Ureter (tissue), 1 donor: ENCODE measurements around a stretch of chr10.

- PRO-cap, result no peak
These were observed 2.0 kb downstream of the CAMK1D start for GRCh38 chr10:12351319-12351859.

DNA sequence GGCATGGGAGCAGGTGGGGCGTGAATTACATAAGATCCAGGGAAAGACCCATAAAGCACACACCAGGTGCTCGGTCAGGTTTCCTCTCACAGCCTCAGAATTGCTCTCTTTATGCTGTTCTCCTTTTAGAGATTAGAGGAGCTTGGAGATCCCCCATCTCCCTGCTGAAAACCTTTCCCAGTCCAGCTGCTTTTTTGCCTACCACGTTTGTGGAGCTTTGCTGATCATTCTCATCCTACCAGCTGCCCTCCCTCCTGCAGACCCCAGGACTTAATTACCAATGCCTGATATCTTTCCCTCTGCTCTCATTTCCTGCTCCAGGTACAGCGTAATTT lies 83.7 kb downstream of the CAMK1D start:
- PRO-cap, result no peak

GRCh38 chr10:12455798-12456447 lies 106.6 kb downstream of the CAMK1D start:
- PRO-cap, result no peak

DNA sequence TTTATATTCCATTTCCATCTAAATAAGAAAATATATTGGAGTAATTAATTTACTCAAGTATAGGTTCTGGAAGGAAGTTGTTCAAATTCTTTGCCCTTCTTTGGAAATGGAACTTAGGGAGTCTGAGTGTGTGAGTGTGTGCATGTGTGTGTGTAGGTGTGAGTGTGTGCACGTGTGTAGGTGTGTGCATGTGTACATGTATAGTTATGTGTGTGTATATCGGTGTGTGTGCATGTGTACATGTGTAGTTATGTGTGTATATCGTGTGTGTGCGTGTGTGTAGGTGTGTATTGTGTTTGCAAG lies 265.9 kb downstream of the CAMK1D start:
- PRO-cap, result no peak

DNA sequence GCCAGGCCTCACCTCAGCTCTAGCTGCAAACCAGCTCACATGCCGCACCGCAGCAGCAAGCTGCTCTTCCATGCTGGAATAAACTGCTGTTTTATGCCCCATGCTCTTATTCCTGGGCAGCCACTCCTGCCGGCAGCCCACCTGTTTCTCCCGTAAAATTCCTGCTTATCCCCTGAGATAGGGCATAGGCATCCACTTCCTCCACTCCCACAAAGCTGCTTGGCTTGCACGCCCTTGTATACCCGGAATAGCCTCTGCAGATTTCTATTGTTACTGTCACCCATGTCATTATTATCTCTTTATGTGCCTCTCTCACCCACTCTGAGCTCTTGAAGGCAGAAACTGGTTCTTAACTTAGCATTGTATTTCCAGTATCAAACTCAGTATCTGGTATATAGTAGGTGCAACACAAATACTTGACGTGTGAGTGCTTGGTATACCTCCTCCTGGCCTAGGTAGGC lies 193.5 kb downstream of the CCDC3 start:
- PRO-cap, result no peak

- PRO-cap, result no peak
These were observed 91.7 kb downstream of the CCDC3 start for GRCh38 chr10:12909938-12910137.

- PRO-cap, result no peak
These were observed 23.6 kb downstream of the MCM10 start for GRCh38 chr10:13184734-13185593.

- PRO-cap, result no peak
These were observed 29.0 kb downstream of the PHYH start for GRCh38 chr10:13270873-13271227.

DNA sequence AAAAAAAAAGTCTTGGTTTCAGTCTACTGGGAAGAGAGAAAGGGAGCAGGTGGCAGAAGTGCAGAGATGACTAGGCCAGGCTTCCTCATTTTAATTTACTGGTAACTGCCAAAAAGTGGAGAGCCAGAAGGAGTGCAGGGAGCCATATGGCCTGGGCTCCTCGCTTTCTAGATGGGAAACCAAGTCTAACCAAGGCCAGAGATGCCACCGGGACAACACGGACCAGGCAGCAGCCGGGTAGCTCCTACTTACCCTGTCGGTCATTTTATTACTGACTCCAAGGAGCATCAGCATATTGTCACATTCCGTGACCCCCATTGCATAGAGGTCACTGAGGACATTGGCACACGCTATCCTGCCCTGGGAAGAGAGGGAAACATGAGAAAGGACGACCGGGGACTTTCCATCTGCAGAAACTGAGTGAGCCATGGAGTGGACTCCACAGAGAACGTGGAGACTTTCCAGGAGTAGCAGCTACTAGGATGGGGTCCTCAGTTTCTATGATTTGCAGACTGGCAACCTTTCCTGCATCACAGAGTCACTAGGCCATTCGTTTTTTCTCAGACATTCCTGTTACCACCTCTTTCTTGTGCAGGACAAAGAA lies 12.0 kb downstream of the SEPHS1 start:
- PRO-cap, result no peak

DNA sequence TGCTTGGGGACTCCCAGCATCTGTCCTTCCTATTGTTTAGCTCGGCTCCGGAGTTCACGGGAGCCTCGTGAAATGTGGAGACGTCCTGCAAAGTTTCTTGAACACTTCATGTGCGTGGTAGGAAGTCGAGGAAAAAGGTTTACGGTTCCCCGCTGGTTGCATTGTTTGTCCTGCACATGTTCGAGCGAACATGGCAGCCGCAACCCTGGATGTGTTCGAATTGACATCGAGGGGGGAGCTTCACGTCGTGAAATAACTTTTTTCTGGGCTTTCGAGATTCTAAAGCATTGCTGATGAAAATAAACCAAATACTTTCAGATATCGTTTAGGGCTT lies 567 bp upstream of the SEPHS1 start:
- PRO-cap, result no peak

DNA sequence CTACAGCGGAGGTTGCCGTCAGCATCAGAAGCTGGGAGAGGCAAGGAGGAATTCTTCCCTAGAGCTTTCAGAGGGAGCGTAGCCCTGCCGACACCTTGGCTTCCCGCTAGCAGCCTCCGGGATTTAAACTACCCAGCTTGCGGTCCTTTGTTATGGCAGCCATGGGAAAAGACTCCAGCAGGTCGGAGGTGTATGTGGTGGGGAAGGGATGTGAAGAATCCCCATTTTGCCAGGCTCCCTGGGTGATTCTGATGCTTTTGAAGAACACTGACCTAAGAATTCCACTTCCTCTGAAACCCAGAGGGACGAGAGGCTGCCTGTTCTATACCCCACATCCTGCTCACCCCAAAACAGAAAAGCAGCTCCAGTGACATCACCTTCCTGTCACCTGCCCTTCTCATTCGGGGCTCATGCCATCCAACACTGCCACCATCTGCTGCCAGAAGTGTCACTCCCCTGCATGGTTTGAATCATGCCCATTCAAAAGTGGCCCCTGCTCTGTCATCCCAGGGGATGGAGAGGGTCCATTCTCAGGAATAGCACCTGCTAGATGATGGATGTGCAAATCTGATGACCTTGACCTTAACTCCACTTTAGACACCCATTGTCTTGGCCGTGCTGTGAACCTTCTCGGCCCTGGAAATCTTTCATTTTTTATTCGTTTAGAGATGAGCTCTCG lies 3.5 kb upstream of the SEPHS1 start:
- PRO-cap, result no peak

- PRO-cap, result no peak
These were observed 876 bp downstream of the BEND7 start for GRCh38 chr10:13527886-13528390.

DNA sequence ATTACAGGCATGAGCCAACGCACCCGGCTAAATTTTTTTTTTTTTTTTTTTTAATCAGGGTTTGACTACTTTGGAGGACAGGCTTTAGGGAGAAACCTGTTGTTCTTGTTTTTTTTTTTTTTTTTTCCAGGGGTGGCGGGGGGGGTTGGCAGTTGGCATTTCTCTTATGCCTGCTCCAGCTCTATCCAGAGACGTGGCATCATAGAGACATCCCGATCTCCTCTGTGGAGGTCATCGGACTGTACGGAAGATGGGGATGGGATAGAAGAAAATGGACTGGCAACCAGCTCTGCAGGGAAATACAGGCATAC lies 130.8 kb downstream of the PRPF18 start:
- PRO-cap, result no peak

DNA sequence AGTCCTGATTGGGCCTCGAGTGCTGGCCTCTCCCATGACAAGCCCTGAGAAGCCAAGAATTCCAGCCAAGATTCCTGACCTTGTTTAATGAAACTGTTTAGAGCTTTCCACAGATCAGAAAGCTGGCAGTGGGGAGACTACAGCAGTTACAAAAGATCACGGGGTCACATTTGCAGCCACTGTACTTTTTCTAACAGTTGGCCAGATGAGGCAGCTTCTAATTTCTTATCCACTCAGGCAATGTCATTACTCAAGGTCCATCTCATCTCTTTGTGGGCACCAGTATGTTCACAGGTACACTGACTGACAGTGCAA lies 250.6 kb downstream of the PRPF18 start:
- PRO-cap, result no peak

DNA sequence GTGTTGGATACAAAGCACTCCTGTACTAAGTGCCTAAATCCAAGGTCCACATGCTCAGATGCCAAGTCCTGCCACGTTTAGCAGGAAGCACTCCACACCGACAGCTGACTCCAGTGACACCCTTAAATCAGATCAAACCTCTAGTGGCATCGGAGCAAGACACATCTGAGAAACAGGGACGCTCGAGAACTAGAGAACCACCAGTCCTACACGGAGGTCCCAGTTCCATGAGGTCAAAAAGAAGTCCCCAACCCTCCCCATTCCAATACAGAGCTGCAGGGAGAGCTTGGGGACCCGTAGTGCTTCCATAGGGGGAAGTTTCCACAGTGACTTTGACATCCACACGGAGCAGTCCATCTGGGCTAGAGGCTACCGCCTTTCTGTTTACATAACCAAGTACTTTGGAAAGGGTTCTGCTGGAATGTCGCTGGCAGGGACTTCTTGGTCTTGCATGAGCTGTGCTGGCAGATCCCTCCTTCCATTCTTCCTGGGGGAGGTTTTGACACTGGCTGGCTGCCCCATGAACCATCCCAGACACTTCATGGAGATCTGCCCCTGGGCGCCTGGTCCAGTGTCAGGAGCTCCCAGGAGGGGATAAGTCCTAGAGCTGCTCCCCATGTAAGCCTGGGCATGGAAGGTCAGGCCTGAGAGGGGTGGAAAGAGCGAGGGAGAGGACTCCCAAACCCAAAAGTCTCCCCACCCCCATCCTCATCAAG lies 290.7 kb downstream of the PRPF18 start:
- PRO-cap, result no peak

- PRO-cap, result no peak
These were observed 302.3 kb downstream of the PRPF18 start for GRCh38 chr10:13889089-13889441.

- PRO-cap, result no peak
These were observed 145.9 kb downstream of the FRMD4A start for GRCh38 chr10:14184579-14185414.

- PRO-cap, result no peak
These were observed 191.3 kb downstream of the FAM107B start for GRCh38 chr10:14583208-14583995.

DNA sequence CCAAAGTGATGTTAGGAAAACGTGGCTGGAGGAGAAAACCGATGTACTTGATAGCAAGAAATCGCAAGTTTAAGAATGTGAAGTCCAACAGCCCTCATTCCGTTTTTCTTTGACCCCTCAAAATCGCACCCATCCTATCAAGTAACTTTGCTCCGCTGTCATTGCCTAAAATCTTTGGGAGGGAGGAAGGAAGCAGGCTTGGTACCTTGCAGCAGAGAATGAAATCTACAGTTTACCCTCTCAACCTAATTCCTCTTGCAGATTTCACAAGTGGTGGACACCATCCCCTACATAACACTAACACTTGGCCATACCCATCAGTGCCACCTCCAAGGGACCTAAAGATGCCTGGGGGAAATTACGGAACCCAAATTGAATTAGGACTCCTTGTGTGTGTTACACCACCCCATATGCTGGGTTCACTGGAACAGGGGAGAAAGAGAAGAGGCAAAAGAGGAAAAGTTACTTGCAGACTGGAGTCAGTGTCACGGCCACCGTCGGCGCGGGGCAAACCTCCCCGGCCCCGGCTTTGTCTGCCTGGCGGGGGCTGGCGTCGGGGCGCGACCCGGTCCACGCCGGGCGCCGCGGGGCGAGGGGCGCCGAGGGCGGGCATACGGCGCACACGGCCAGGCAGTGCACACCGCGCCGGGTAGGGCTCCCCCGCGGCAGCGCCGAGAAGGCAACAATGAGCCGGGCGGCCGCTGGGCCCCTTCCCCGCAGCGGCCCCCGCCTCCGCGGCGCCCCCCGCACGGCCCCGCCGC lies 171.3 kb downstream of the FAM107B start:
- PRO-cap, result no peak

DNA sequence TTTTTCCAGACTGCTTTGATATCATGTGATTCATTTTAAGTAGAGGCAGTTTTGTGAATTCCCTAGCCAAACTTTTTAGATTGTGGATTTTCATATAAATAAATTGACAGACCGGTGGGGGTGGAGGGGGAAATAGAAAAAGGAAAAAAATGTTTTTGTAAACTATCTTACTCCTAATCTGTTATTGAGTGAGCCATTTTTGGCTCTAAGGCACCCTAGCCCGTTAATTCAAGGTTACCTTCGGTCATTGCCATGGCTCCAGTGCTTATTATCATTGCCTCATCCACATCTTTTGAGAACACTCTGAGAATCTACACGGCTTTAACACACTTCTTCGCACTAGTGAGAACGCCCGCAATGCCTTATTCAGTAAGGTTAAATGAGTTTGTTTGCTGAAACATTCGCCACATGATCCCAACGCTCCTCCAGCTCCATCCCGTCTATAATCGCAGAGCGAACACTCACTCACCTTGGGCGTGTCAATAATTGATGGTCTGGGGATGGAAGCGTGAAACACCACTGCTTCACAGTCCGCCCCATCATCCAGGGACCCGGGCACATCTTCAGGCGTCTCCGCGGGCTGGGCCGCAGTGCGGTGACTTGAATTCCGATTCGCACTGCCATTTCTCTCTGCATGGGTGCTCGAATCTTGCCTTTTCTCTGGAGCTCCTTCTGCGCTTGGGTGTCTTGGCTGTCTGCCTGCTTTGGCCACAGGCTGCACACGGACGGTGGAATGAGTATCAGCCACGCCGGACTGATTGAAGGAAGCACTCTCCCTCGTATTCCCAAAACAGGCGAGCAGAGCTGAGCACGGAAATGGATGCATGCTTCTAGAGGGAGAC lies 692 bp downstream of the FAM107B start:
- PRO-cap, result no peak